ENCODE measurements around a stretch of chr4.

DNA sequence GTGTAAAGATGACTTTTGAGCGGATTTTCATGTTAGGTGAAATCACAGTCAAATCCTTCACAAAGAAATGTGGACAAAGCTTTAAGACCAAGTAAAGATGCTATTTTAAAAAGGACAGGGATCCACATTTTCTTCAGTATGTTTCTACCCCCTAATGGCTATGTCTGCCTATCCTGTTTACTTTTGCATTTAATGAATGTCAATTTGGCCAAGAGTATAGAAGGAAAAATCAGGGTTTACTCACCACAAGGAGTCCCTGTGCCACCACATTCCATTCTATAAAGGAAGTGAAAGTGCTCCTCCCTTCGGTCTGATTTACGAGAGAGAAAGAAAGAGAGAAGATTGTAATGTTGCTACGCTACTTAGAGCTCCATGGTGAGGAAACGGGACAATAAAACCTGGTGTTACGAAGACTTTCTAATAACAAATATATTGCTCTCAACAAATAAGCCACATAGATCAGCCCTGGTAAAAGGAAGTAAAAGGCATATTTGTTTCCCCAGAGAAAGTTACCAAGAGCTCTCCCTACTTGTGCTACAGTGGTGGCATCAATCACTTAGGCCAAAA, 29.8 kb downstream of the TAPT1 start:
- PRO-cap: no peak
- RRBS: no CpG with 5 or more reads among the region's 6 CpGs

DNA sequence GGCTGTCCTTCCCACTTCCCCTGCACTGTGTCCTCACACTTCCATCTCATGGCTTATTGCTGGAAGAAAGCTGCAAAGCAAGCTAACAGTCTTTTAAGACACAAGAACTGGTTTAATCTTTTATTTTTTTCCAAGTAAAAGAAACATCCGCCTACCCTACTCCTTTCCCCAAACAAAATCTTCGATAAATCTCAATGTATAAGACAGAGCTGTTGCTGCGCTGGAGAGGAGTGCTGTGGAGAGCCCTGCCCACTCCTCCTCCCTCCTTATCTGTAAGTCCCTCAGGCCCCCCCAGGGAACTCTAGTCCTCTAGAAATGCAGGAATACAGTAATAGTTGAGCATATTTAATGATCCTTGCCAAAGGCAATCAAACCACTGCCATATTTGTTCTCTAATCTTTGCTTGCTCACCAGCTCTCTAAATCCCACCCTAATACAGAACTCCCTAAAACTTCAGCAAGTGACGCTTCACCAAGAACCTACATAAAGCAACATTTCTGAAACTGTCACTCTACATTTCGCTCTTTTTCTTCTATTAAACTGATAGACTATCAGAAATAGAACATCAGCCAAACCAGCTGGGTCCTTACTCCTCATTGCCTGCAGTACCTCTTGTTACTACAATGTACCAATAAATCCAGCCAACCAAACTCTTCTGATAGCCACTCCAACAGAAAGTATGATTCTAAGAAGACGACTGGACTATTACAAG, 13.8 kb downstream of the TAPT1 start:
- PRO-cap: no peak
- RRBS: no CpG with 5 or more reads among the region's 6 CpGs

- PRO-cap: no peak
- RRBS: no CpG with 5 or more reads among the region's 3 CpGs
Measured at GRCh38 chr4:16817935-16818513, 80.4 kb downstream of the LDB2 start.

DNA sequence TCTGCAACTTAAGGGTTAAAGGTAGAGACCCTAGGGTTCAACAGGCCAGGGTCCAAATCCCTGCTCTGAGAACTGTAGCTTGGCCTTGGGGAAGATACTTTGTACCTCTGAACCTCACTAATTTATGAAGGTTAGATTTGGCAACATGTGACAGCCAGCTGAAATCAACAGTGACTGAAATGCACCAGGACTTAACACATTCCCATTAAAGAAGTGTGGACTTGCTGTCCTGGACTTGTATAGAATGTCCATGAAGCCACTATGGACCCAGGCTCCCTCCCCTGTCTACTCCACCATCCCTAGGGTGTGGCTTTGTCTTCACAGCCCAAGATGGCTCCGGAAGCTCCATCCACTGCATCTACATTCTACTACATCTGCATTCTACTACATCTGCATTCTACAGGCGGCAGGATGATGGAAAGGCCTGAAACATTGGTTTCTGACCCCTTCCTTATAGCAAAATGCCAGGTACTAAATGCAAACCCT, 17.6 kb upstream of the LAP3 start:
- PRO-cap: no peak
- RRBS: no CpG with 5 or more reads among the region's 2 CpGs

DNA sequence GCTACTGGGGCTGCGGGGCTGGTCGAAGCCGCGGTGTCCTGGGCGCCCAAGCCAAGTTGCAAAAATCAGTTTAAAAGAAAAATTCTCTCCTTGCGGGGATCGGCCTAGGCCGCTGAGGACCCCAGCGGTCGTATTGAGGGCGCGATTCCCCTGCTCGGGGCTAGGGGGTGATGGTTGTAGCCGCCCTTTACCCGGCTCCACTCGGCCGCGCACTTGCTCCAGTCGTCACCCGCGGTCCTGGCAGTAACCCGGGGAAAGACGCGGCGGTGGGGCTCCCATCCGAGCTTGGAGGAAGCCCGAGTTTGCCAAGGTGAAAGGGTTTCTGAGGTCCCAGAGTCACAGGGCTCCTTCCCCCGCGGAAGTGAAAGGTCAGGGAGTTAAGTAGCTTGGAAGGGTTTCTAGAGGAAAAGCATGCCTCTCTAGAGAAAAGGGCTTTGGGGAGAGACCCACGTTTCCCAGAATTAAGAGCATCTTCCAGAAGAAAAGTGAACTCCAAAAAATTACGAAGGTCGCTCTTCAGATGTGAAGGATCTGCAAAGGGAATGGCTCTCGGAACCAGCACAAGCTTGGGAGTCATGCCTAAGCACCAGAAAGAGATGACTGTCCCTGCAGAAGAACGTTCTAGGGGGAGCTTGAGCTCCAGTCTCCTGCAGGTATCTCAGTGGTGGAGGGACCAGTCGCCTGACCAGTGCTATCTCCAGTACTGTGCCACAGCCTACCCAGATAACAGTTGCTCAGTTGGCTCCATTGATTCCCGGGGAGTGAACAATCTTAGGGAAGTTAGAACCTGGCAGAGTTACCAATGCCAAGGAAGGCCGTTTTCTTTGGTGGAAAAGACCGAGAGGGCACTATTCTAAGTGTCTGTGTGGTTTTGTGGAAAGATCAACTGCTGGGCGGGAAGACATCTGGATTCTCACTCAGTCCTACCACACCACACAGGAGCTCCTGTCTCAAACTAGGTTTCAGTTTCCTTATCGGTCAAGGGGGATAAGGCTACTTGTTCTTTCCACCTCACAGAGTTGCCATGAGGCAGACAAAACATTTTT, 943 bp downstream of the LAP3 start:
- PRO-cap: bidirectional peak, plus-strand start at position 422 of the sequence, minus-strand start at position 239 of the sequence
- RRBS: 1% methylated on average over 8 of the region's 40 CpGs

GRCh38 chr4:17583276-17583963, 6.4 kb downstream of the LAP3 start:
- PRO-cap: no peak
- RRBS: no CpG with 5 or more reads among the region's 13 CpGs

- PRO-cap: no peak
- RRBS: no CpG with 5 or more reads among the region's 9 CpGs
Measured at GRCh38 chr4:17583964-17584573, 7.1 kb downstream of the LAP3 start.

GRCh38 chr4:17595524-17596005, 18.6 kb downstream of the LAP3 start:
- PRO-cap: no peak
- RRBS: no CpG with 5 or more reads among the region's 5 CpGs

DNA sequence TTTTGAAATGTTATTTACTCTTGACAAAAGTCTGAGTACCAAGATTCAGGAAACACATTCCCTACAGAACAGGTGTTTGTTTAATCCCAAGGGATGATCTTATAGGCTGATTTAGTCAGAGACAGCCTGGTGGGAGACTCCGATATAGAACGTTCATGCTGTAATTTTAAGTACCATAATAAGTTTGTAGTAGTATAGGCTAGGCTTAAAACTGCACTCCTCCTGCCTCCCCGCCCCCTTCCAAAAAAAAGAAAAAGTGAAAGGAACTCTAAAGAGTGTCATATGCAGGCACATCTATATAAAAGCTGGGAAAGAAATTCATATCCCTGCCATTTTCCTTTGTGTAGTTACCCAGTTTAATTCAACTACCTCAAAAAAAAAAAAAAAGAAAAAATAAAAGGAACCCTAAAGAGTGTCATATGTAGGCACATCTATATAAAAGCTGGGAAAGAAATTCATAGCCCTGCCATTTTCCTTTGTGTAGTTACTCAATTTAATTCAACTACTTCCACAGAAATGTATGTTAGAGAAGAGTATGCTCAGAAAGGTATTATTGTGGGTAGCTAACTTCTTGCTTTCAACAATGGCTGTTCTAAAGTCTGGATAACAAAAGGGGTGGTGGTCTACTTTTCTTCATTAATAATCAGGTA, 8.2 kb downstream of the DCAF16 start:
- PRO-cap: no peak
- RRBS: no CpG with 5 or more reads among the region's 3 CpGs

GRCh38 chr4:19776163-19776686, 475.5 kb upstream of the SLIT2 start:
- PRO-cap: no peak
- RRBS: no CpG with 5 or more reads among the region's 8 CpGs

GRCh38 chr4:20251283-20251660, 433 bp upstream of the SLIT2 start:
- PRO-cap: no peak
- RRBS: no CpG with 5 or more reads among the region's 12 CpGs

DNA sequence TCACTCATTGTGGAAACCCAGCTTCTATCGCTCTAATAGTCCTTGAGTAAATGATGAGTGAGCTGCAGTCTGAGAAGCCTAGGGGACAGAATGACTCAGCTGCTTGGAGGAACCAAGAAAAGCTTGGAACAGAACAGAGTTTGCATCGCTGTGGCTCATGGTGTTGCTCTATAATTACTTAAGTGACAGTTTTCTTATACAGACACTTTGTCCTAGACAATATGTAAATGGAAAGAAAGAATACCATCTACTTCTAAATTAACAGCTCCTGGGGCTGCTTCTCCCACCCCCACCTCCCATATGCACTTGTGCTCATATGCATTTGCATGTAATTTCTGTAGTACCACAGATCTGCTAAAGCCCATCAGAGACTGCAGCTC, 156.9 kb downstream of the SLIT2 start:
- PRO-cap: no peak
- RRBS: no CpG with 5 or more reads among the region's 2 CpGs

DNA sequence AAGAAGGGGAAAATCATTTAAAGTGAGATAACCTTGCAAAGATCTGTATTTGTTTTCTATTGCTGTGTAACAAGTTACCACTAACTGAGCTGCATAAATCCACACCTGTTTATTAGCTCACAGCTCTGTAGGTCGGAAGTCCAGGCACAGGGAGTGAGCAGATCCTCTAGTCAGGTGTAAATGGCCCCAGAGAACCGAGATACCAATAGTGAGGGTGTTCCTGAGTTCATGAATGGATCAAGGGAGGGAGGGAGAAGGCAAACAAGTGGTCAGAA, 25.2 kb downstream of the ADGRA3 start:
- PRO-cap: no peak
- RRBS: no CpG with 5 or more reads among the region's 2 CpGs

DNA sequence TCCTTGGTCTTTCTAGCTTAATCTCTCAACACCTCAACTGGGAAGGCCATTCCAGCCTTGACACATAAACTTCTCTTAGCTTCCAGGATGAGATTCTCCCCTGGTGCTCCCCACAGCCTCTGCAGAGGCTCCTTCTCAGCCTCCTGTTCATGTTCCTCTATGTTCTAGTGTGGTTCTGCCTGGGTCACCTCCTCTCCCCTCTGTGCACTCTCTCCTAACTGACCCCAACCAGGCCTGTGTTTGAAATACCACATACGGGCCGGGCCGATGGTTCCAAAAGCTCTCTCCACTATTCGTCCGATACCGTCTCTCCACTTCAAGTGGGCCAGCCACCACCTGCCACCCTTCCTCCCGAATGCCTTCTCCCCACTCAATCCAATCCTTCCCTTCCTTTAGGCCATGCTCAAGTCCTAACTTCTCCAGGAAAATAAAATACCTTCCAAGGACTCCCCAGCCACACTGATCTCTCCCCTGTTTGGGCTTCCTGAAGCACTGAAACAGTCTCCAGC, 5.5 kb downstream of the ADGRA3 start:
- PRO-cap: no peak
- RRBS: no CpG with 5 or more reads among the region's 7 CpGs

- PRO-cap: no peak
- RRBS: no CpG with 5 or more reads among the region's 2 CpGs
Measured at GRCh38 chr4:22876165-22876467, 360.2 kb upstream of the ADGRA3 start.

- PRO-cap: no peak
- RRBS: no CpG with 5 or more reads among the region's 5 CpGs
Measured at GRCh38 chr4:23874247-23874994, 15.4 kb downstream of the PPARGC1A start.

- PRO-cap: no peak
- RRBS: no CpG with 5 or more reads among the region's 8 CpGs
Measured at GRCh38 chr4:23879007-23879796, 10.6 kb downstream of the PPARGC1A start.

GRCh38 chr4:23880395-23881481, 9.1 kb downstream of the PPARGC1A start:
- PRO-cap: no peak
- RRBS: no CpG with 5 or more reads among the region's 11 CpGs

GRCh38 chr4:23885932-23886870, 3.6 kb downstream of the PPARGC1A start:
- PRO-cap: no peak
- RRBS: no CpG with 5 or more reads among the region's 8 CpGs

DNA sequence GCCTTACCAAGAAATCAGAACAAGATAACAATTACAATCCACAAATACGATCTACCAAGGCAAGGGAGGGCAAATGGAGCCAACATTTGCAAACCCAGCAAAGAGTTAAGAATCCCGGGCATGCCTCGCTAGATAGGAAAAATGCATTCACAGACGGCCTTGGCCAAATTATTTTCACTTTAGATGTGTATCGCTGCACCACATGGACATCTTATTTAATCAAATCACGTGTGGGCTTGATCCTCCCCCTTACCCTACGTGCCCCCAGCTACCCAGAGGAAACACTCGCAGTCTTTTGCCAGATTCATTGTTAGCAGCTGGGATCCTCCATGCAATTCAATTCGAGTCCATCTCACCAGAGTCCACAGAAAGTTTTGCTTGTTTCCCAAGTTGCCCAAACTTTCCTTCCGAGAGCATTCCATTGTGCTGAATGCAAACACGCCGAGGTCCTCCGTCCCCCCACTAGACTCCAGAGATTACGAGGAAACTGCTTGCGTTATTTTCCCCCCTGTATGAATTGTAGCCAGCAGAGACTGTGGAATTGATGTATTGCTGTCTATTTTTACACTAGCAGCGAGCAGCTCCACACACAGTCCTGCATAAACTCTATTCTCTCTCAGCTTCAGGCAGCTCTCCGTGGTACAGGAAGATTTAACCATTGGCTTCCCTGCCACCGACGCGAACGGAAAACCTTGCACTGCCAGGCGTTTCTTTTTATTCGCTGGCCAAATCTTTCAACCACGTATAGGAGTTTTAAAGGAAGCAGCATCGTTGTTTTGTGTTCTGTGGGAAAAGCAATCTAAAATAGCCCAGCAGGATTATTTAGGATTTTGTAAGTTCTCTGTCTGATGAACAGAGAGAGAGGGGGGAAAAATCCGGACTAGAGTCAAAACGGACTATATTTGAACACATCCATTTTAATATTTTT, 999 bp downstream of the PPARGC1A start:
- PRO-cap: bidirectional peak, plus-strand start at position 307 of the sequence, minus-strand start at position 203 of the sequence; bidirectional peak, plus-strand start at position 676 of the sequence, minus-strand start at position 597 of the sequence
- RRBS: no CpG with 5 or more reads among the region's 27 CpGs

Measured in kidney (tissue), 2 donors.